Measurements from ENCODE around the gene TRAPPC2L.

- PRO-cap, 4 experiments = no peak in any of the 4 experiments
- RAMPAGE, long total RNA, 4 experiments = no peak in any of the 4 experiments
These were observed 9.1 kb downstream of the ZFPM1 start for GRCh38 chr16:88461960-88462735.

DNA sequence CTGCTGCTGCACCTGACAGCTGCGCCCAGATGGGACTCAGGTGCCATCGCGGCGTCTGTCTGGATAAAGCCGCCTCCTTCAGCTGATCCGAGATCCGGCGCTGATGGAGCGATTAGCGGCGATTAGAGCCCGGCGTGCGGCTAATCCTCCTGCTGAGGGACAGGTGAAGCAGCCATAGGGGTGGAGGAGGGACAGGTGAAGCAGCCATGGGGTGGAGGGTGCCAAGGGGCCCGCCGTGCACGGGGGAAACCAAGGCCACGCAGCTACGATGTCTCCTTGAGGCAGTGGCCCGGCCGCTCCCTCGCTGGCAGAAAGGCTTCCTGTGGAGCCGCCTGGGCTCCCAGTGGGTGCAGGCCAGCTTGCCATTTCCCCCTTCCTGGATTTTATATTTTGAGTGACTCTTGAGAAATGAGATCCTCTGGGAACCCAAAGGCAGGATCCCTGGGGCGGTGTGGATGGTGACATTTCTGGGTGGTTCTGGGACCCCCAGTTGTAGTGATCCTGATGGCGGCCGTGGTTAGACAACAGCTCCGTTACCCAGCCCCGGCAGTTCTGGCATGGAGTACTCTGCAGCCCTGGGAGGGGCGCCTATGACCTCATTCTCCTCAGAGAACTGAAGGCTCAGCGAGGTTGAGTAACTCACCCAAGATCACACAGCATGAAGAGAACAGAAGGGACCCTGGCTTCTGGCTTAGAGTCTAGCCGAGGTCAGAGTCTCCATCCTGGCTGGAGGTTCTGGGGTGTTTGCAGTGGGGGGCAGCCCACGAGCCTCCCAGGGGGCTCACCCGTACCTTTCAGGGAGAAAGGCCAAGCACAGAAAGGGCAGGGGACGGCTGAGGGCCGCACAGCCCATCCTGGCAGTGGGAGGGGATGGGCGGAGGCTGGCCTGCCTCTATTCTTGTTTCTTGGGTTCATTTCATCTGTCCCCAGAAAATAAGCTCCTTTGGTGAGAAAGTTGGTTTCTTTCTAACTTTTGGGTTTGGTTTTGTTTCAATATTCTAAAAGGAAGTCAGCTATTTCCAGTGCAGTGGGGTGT lies 13.0 kb downstream of the ZFPM1 start:
- PRO-cap, 4 experiments = peak in 4 of 4 experiments; most common minus-strand start position 554 of the sequence (in 4)
- RAMPAGE, long total RNA, 4 experiments = no peak in any of the 4 experiments

- PRO-cap, 4 experiments = peak in 1 of 4 experiments; most common plus-strand start chr16:88494627 (in 1); most common minus-strand start chr16:88494402 (in 1)
- RAMPAGE, long total RNA, 4 experiments = no peak in any of the 4 experiments
These were observed 41.4 kb downstream of the ZFPM1 start for GRCh38 chr16:88494170-88495227.

- PRO-cap, 4 experiments = peak in 1 of 4 experiments; most common minus-strand start chr16:88526882 (in 1)
- RAMPAGE, long total RNA, 4 experiments = no peak in any of the 4 experiments
These were observed 43.4 kb upstream of the ZC3H18 start for GRCh38 chr16:88526609-88527348.

DNA sequence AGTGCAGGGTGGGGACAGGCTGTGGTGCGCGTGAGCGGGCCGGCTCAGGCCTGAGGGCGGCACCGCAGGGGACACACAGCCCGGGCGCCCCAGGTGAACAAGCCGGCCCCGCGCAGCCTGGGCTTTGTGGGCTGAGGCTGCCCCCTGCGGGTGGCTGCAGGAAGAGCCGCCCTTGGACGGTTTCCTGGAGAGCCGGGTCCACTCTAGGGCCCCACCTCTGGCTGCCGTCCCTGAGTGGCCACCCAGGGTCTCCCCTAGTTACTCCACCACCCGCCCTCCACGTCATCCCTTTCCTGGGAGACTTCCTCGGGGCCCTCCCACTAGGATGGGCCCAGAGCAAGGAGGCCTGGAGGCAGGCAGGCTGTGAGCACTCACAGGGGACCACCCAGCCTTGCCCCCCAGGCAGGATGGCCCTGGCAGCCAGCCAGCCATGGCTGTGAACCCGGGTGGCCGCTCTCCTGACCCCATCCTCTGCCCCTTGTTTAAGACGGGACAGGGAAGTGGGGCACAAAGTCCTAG lies 42.7 kb upstream of the ZC3H18 start:
- PRO-cap, 4 experiments = no peak in any of the 4 experiments
- RAMPAGE, long total RNA, 4 experiments = no peak in any of the 4 experiments

DNA sequence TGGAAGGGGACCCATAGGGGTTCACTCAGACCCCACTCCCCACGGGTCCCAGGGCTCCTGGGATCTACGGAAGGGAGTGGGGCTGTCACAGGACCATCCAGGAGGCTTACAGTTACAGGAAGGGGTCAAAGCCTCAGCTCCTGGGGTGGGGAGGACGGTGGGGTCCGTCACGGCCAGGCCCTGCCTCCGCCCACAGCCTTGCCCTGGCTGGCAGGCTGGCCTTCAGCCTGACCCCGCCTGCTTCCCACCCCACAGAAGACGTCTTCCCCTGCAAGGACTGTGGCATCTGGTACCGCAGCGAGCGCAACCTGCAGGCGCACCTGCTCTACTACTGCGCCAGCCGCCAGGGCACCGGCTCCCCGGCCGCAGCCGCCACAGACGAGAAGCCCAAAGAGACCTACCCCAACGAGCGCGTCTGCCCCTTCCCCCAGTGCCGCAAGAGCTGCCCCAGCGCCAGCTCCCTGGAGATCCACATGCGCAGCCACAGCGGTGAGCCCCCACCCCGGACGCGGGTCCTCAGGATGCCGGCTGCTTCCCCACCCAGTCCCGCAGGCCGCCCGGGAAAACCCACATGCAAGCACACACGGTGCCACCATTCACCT lies 38.4 kb upstream of the ZC3H18 start:
- PRO-cap, 4 experiments = peak in 1 of 4 experiments; most common plus-strand start position 393 of the sequence (in 1)
- RAMPAGE, long total RNA, 4 experiments = no peak in any of the 4 experiments

- PRO-cap, 4 experiments = no peak in any of the 4 experiments
- RAMPAGE, long total RNA, 4 experiments = no peak in any of the 4 experiments
These were observed 33.4 kb upstream of the ZC3H18 start for GRCh38 chr16:88536722-88537270.

DNA sequence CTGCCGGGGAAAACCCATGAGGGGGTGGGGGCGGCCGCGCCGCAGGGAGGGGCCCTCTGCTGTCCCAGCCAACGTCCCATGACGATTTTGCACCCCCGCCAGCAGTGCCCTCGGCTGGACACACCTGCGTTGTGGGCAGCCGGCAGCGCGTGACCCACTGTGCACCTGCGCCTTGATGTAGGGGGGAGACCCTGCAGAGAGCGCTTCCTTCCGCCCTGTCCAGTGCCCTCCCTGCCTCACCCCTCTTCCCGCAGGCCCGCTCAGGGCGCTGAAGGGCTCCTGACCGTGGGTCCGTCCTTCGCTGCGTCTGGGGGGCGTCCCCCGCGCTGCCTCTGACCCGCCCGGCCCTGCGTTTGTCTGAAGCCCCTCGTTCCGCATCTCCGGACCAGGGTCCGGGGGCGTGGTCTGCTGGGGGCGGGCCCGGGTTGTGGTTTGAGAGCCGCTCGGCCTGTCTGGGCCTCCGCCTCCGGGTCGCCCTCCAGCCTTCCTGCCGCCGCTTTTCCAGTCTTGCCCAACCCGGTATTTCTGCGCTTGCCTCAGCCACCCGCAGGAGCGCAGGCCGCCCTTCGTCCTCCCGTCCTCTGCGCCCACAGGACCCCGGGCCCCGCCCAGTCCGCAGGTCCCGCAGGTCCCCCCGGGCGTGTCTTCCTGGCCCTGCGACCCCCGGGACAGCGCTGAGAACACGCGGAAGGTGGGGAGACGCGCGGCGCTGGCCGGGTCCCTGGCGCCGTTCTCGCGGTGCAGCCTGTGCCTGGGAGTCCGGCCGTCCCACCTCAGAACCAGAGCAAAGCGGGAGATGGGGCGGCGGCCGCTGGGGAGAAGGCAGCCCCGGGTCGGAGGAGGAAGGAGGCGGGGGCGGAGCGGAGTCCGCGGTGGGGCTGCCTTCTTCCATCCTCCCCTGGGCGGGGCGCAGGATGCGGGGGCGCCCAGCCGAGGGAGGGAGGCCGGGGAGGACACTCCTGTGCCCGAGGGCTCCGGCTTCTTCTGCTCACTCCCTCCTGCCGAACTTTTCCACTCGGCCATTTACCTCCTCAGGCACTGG lies 4.0 kb upstream of the IL17C start:
- PRO-cap, 4 experiments = peak in 4 of 4 experiments; most common plus-strand start position 929 of the sequence (in 4); most common minus-strand start position 400 of the sequence (in 3)
- RAMPAGE, long total RNA, 4 experiments = start-site peak on the plus strand in 1 of 4 experiments, centred at position 471 of the sequence, 6 reads per replicate; start-site peak on the minus strand in 3 of 4 experiments, centred at positions 817 to 840 of the sequence, 6 to 9 reads per replicate

GRCh38 chr16:88643253-88643861 lies 5.0 kb downstream of the IL17C start:
- PRO-cap, 4 experiments = peak in 1 of 4 experiments; most common minus-strand start chr16:88643588 (in 1)
- RAMPAGE, long total RNA, 4 experiments = no peak in any of the 4 experiments

- PRO-cap, 4 experiments = peak in 3 of 4 experiments; most common plus-strand start chr16:88702566 (in 1); most common minus-strand start chr16:88702470 (in 3)
- RAMPAGE, long total RNA, 4 experiments = no peak in any of the 4 experiments
These were observed 3.8 kb downstream of the RNF166 start for GRCh38 chr16:88702241-88702920.

DNA sequence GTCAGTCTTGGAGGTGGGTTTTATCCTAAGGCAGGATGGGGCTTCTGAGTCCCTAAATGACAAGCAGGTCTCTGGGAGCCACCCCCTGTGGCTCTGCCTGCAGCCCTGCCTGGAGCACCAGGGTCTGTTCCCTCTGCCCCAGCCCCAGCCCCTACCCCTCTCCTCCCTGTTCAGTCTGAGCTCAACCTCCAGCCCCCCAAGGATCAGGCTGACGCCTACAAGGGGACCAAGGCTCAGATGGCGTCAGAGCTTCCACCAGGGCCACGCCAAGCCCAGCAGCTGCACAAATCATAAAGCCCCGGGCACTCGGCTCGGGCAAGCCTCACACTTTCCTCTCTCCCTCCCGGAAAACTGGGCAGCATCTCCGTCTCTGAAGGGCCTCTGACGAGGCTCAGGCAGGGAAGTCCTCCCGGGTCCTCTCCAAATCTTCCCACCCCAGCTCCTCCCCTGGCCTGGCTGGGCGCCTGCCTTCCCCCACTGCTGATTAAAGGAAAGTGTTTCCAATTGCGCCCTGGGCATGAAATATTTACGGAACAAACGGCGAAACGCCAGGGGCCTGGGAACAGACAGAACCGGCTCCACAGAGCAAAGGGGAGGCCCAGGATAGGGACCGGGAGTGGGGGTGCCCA lies 38.6 kb downstream of the PIEZO1 start:
- PRO-cap, 4 experiments = no peak in any of the 4 experiments
- RAMPAGE, long total RNA, 4 experiments = no peak in any of the 4 experiments

DNA sequence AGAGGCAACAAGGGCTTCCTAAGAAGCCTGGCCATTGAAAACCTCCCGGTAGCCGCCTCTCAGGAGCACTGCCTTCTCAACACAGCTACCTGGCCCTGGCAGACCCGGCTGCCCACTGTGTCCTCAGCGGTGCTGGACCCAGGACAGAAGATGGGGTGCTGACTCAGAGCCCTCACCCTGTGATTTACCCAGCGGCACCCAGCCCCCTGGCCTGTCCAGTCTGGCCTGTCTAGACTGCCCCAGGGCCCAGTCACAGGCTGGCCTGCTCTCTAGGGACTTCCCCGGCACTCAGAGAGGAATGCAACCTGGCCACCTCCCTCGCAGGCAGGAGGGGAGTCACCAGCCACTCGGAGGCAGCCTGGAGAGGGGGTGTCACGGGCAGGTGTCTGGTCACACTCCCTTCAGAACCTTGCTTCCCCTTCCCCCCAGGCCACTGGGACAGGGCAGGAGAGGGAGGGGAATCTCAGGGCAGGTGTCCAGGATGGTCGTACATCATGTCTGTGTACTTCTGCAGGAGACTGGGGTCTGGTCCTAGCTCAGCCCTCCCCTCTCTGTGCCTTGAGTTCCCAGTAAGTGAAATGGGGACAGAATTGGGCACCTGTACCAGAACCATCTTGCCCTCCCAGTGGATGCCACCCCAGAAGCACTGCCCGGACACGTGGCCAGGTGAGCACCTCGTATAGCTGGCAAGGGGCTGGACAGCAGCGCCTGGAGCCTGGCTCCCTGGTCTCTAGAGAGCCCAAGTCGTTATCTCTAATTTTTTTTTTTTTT lies 19.9 kb downstream of the PIEZO1 start:
- PRO-cap, 4 experiments = no peak in any of the 4 experiments
- RAMPAGE, long total RNA, 4 experiments = no peak in any of the 4 experiments

GRCh38 chr16:88770392-88771476 lies 14.3 kb downstream of the PIEZO1 start:
- PRO-cap, 4 experiments = peak in 4 of 4 experiments; most common plus-strand start chr16:88771086 (in 4); most common minus-strand start chr16:88770969 (in 2)
- RAMPAGE, long total RNA, 4 experiments = no peak in any of the 4 experiments

- PRO-cap, 4 experiments = no peak in any of the 4 experiments
- RAMPAGE, long total RNA, 4 experiments = no peak in any of the 4 experiments
These were observed 11.1 kb downstream of the PIEZO1 start for GRCh38 chr16:88773805-88774528.

DNA sequence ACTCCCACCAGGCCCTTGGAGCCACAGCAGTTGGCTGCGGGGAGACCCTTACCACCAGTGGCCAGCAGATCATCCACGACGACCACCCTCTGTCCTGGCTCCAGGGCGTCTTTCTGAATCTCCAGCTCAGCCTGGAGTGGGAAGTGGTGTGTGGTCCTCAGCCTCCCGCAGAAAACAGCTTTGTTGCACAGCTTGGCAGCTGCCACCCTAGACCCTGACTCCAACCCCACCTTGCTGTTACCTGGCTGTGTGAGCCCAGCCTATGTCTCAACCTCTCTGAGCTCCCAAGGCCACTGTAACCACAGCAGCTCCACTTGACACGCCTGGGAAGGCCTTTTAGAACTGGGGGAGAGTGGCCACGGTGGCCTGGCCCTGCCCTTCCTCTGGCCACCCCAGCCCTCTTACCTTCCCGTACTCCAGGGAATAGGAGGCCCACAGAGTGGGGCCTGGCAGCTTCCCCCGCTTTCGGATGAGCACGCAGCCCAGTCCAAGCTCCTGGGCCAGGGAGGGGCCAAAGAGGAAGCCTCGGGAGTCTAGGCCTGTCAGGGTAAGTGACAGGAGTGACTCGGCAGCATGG lies 1.6 kb downstream of the APRT start:
- PRO-cap, 4 experiments = no peak in any of the 4 experiments
- RAMPAGE, long total RNA, 4 experiments = no peak in any of the 4 experiments

DNA sequence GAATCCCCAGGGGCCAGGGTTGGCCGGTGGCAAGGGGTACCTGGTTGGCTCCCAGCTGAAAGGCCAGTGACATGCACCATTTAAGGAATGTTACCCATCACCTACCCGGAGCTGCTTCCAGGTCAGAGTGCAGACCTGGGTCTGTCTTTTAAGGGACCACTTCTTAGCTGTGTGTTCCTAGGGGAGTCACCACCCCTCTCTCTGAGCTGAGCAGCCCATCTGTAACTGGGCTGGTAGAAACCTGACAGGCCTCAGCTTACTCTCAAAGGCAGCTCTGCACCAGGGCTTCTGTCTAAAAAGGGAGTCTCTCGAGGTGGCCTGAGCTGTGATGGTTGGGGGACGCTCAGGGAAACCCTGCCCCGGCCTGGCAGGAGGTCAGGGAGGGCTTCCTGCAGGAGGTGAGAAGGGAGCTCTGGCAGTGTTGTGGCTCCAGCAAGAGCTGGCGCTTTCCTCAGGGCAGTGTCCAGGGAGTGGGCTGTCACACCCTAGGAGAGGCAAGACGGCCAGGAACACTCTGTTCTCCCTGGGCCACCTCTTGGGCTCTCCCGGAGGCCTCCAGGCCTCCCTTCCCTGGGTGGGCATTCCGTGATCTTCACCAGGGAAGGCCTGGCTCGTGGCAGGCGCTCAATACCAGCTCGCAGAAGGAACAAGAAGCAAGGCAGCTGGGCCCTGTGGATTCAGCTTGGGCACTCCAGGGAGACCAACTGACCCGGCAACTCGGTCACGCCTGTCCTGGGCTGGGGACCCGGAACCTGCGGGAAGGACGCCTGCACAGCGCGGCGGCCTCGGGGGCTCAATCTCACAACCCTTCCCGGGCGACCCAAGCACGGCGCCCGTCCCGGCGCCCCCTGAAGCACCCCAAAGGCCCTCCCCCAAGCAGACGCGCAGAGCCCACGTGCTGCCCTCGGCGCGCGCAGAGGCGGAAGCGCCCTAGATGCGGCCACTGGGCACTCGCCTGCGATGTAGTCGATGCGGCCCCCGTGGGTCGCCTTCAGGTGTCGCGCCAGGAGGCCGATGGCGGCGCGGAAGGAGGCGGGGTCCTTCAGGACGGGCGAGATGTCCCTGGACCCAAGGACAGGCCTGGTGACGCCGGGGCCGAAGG lies 782 bp downstream of the APRT start:
- PRO-cap, 4 experiments = peak in 4 of 4 experiments; most common plus-strand start position 916 of the sequence (in 4); most common minus-strand start position 690 of the sequence (in 1)
- RAMPAGE, long total RNA, 4 experiments = no peak in any of the 4 experiments

- PRO-cap, 4 experiments = peak in 1 of 4 experiments; most common minus-strand start chr16:88812730 (in 1)
- RAMPAGE, long total RNA, 4 experiments = no peak in any of the 4 experiments
These were observed 815 bp upstream of the APRT start for GRCh38 chr16:88812600-88812885.

- PRO-cap, 4 experiments = peak in 4 of 4 experiments; most common plus-strand start chr16:88857171 (in 2); most common minus-strand start chr16:88856947 (in 3)
- RAMPAGE, long total RNA, 4 experiments = start-site peak on the plus strand in 3 of 4 experiments, at chr16:88857124-88857145 at its widest, 100 to 541 reads per replicate; start-site peak on the minus strand in 1 of 4 experiments, at chr16:88856927-88856954 at its widest, 27 reads per replicate
These were observed at the start of gene TRAPPC2L for GRCh38 chr16:88856659-88857637. Gene TRAPPC2L (plus strand): TSS chr16:88857127.

DNA sequence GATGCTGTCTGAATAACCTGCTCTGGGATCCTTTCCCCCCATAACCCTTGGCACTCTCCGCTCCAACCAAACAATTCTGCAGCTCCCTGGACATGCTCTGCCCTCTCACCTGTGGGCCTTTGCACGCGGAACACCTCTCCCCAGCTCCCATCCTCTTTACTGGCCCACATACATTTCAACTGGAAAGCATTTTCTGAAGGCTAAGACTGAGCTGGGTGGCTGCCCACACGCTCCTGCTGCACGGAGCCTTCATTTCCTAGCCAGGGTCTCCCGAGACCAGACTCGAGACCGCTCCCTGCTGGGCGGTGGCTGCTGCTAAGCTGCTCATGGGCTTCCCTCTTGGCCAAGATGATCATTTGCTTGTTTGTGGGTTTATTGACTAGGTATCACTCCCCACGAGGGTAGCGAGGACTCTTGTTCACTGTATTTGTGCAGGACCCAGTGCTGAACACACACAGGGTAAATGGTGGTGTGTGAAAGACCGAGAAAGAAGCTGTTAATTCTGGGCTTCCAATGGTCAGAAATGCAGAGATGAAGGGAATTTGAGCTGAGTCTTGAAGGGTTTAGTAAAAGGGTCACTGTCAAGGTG lies 805 bp downstream of the TRAPPC2L start:
- PRO-cap, 4 experiments = peak in 3 of 4 experiments; most common minus-strand start position 258 of the sequence (in 3)
- RAMPAGE, long total RNA, 4 experiments = no peak in any of the 4 experiments

DNA sequence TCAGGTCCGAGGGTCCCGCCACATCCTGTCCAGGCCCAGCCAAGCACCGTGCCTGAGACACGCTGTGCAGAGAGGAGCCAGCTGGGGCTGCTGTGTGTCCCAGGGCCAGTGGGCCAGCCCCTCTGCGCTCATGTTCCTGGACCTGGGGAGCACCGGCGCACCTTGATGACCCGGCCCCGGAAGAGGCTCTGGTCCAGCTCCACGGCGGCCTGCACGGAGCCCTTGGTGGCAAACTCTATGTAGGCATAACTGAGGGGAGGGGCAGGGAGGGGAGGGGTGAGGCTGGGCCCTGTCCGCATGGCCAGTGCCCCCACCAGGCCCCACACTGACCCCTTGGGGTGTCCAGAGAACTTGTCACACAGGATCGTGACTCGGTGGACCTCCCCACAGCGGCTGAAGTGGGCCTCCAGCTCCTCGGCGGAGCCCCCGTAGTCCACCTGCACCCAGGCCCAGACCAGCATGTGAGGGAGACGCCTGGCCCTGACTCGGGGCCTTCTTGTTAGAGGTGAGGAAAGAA lies 1.7 kb downstream of the PABPN1L start:
- PRO-cap, 4 experiments = peak in 2 of 4 experiments; most common plus-strand start position 367 of the sequence (in 1); most common minus-strand start position 213 of the sequence (in 2)
- RAMPAGE, long total RNA, 4 experiments = no peak in any of the 4 experiments

Data from spleen (tissue), 7 donors.